Glomerular endothelial cell (primary cell): ENCODE data around the genes CDHR4, HYAL2 and TUSC2.

GRCh38 chr3:49359153-49359407 is 927 bp upstream of the GPX1 start:
- RAMPAGE, long total RNA, result no peak

- RAMPAGE, long total RNA, result no peak
Measured at GRCh38 chr3:49469386-49470104, 522 bp upstream of the DAG1 start.

- RAMPAGE, long total RNA, result no peak
Measured at GRCh38 chr3:49498074-49498286, 27.9 kb downstream of the DAG1 start.

DNA sequence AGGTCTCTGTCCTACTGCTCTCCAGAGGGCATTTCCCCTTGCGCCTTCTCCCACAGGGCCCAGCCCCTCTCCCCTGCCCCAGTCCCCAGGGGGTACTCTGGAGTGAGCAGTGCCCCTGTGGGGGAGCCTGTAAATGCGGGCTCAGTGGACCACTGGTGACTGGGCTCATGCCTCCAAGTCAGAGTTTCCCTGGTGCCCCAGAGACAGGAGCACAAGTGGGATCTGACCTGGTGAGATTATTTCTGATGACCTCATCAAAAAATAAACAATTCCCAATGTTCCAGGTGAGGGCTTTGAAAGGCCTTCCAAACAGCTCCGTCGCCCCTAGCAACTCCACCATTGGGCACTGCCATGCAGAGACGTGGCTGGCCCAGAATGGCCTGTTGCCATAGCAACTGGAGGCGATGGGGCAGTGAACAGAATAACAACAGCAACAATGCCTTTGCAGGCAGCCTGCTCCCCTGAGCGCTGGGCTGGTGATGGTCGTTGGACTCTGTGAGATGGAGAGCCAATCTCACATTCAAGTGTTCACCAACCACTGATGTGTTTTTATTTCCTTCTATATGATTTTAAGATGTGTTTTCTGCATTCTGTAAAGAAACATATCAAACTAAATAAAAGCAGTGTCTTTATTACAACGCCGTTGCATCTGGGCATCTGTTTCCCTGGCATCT is 19.2 kb upstream of the BSN start:
- RAMPAGE, long total RNA, result no peak

DNA sequence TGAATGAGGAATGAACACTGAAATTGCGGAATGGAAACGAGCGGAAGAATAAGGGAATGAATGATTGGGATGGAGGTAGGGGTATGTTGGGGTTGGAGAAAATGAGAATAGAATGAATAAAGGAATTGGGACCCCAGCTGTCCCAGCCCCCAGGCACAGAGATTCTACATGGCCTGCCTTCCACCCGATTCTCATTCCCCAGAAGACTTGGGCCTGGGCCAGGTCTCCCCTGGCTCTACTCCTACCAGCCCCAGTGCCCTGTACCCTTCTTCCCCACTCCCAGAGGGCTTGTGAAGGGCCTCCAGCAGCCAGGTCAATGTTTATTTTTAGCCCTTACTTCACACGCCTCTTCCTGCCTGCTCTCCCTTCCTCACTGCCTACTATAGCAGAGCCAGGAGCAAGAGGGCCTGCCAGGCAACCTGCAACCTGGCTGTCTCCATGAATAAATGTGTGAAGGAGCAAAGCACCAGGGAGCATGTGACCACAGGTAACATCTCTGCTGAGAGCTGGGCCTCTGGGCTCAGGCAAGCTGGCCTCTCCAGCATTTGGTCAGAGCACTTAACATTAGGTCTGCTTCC is 26.5 kb upstream of the APEH start:
- RAMPAGE, long total RNA, result no peak

DNA sequence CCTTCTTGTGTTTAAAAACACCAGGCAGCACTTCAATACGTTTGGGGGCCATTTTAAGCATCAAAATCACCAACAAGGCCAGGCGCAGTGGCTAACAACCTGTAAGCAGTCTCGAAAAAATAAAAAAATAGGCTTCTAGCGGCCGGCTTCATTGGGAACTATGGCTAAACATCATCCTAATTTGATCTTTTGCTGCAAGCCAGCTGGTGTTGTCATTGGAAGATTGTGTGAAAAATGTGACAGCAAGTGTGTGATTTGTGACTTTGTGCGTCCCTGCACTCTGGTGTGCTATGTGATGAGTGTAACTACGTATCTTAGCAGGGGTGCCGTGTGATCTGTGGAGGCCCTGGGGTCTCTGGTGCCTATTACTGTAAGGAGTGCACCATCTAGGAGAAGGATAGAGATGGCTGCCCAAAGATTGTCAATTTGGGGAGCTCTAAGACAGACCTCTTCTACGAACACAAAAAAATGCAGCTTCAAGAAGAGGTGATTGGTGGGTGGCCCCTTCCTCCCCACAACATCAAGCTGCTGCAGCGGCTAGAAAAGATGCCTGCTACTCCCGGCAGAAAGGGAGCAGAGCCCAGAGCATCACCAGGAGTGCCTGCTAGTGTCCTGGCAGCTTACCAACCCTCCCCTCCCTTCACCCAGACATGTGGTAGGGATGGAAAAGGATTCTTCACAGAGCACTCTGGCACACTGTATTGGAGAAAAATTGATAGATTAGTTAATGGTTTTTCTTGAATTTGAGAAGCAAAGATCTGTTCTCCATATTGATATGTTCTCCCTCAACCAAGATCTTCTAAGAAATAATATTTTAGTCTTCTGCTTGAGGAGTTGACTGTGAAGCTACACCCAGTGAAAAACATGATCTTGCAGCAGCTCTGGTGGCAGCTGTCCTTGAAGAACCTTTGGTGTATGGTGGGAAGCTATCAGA is 10.9 kb downstream of the IP6K1 start:
- RAMPAGE, long total RNA, result no peak

DNA sequence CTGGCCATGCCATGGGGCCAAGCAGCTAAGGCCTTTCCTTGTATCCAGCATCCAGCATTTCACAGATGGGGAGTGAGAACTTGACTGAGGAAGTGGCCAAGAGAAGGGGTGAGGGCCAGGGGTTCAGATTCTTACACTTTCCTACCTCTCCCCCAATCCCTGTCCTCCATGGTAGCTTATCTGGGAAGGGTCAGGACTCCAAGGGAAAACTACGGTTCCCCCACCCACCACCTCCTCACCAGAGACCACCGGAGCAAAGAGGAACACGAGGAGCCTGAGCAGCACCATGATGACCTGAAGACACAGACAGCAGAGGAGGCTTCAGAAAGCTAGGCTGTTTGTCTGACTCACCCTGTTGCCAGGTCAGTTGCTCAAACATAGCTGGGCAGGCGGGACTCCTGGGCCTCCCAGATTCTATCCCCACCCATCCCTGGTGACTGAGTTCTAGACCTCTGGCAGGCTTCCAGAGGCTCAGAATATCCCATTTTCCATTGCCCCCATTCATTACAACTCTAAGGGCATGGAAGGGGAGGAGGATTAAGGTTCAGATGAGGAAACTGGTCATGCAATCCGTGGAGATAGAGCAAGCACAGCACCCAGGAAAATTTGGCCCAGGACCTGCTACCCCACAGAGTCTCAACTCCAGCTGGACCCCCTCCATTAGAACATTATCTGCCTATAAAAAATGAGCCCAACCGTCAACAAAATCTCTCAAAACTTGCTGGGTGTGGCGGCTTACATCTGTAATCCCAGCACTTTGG is at the start of gene CDHR4:
TSS of gene CDHR4 (minus strand) at position 349 of the 761 bp plus-strand sequence.
- RAMPAGE, long total RNA, result no peak

DNA sequence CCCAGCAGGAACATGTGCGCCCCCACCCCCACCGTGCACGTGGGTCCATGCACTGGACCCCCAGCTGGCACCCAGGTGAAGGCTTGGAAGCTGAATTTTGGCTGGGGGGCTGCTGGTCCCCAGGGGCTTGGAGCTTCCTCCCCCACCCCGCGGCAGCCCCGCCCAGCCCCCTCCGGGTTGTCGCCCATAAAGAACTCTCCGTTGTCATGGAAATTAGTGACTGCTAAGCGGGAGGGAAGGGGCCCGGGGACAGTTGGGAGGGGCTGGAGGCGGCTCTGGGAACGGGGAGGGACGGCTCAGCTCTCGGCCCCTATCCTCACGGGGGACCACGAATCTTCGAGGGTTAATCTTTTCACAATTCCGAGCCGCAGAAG is 562 bp downstream of the CAMKV start:
- RAMPAGE, long total RNA, result no peak

- RAMPAGE, long total RNA, result no peak
Measured at GRCh38 chr3:50057611-50057875, 31.2 kb upstream of the RBM5 start.

- RAMPAGE, long total RNA, result no peak
Measured at GRCh38 chr3:50165196-50165921, 10.2 kb downstream of the SEMA3F start.

DNA sequence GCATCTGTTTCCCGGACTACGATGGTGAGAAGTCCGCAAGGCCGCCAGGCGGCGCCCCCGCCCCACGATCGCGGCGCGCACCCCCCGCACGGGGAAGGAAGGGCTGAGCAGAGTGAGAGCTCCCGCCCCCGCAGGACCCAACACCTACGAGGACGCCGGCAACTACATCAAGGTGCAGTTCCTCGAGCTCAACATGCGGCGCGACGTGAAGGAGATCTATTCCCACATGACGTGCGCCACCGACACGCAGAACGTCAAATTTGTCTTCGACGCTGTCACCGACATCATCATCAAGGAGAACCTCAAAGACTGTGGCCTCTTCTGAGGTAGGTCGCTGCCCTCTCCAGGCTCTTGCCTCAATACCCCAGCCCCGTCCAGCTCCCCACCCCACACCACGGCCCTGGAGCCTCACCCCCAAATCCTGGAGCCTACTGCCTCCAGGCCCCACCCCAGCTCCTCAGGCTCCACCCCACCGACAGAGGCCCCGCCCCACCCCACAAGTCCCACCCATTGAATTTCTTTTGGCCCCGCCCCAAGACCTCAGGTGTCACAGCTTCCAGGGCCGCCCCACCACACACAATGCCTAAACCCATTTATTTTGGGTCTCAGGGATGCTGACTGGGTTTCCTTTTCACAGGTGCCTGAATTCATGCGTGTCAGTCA is 3.4 kb downstream of the GNAT1 start:
- RAMPAGE, long total RNA, result no peak

- RAMPAGE, long total RNA, result no peak
Measured at GRCh38 chr3:50242106-50242505, 6.1 kb downstream of the GNAI2 start.

- RAMPAGE, long total RNA, result no peak
Measured at GRCh38 chr3:50245265-50245782, 9.3 kb downstream of the GNAI2 start.

GRCh38 chr3:50254561-50255411 is 14.2 kb upstream of the SEMA3B start:
- RAMPAGE, long total RNA, result no peak

GRCh38 chr3:50267271-50267982 is 1.5 kb upstream of the SEMA3B start:
- RAMPAGE, long total RNA, result no peak

DNA sequence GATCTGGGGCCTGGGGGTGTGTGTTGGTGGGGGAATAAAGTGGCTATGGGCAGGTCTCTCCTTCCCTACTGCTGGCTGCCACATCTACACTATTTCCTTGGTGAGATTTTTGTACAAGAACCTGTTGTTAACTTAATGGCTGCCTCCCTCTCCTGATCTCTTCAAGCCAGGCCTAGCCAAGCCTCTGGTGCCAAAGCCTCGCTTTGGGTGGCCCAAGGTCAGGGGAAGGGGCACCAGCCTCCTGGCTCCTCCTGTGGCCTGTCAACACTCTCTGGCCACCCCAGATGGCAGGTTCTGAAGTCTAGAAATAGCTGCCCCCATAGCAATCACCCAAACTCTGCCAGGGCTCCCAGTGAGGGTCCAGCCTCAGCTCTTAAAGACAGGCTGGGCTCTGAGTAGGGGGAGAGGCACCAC is 5.0 kb downstream of the IFRD2 start:
- RAMPAGE, long total RNA, result no peak

DNA sequence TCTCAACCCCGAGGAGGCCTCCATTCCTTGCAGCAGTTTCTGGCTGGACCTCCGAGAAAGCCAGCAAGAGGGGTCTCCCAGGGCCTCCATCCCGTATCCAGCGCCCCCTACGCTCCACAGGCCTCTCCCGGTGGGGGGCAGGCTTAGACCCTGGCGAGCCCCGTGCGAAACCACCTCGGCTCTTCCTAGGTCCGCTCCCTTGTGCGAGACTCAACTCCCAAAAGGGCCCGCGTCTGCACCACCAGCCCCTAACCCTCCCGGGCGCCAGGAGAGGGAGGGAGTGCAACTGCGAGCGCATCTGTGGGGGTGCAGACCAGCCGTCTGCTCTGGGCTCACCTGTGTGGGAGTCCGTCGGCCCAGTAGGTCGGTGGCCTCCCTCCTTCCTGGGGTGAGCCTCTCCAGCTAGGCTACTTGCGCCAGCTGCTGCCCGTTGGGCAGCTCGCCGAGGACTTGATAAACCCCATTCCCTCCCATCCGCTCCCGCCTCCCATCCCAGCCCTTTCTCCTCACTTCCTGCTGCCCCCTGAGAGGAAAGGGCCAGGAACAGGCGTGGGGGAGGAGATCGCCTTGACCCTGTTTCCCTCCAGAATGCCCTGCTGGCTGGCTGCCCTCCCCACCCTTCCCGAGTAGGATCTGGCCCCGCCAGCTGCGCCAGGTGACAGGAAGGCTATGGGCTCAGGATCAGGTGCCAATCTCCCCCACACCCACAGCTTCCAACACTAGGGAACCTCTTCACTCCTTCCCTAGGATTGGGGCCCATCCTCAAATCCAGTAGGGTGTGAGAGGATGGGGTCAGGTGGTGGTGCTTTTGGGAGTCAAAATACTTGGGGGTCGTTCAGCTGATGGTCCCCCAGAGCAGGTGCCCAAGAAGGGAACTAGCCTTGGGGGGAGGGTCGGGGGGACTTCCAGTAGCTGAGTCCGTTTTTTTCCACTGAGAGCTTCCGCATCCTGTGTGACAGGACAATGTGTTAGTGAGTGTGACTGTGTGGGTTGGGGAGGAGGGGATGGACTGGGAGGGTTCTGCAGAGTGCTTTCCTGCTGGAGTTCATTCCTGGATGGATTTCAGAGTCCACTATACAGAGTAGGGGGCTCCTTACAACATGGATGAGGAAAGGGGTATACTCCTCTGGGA is at the start of gene HYAL2:
TSS of gene HYAL2 (minus strand) at position 429 of the 1,132 bp plus-strand sequence.
- RAMPAGE, long total RNA, result start-site peak on the minus strand centred at position 428 of the sequence, 89 bp wide, 2,937 and 4,887 reads in 2 replicates

DNA sequence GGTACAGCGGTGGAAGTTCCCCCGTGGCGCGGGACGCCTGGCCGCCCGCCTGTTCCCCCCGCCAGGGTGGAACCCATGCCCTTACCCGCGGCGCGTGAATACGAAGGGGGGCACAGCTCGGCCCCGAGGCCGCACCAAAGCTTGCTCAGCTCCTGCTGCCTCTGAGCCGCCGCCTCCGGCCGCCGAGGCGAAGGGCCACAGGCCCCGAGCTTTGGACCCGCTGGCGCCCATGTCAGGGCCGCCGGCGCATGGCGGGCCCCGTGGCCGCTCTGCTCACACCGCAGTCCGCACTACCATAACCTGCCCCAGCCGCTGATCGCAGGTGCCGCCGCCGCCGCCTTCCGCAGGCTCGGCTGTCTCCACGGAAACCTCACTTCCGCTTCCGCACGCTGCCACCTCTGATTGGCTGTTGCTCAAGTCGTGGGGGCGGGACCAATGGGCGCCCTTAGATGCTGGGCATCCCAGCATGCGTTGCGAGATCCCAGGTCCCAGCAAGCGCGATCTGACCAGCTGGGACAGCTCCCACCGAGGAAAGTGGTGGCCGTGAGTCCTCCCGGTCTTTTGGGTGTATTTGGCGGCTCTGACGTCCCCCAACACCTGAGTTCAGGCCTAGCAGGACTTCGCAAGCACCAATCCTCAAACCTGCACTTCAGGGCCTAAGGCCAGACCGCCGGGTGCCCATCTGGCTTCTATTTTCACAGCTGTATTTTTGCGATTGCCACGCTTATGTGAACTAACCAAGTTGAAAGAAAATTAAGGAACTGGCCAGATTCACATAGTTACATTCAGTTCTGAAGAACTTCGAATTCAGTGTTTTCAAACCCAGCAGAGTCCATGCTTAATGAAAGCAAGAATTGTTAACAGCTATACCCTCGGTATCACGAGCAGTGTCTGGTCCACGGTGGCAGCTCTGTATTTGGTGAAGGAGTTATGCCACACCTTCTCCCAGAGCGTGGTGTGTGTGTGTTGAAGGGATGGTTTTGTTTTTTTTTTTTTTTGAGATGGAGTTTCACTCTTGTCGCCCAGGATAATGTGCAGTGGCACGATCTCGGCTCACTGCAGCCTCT is at the start of gene TUSC2:
TSS of gene TUSC2 (minus strand) at position 355 of the 1,067 bp plus-strand sequence.
- RAMPAGE, long total RNA, result no peak

DNA sequence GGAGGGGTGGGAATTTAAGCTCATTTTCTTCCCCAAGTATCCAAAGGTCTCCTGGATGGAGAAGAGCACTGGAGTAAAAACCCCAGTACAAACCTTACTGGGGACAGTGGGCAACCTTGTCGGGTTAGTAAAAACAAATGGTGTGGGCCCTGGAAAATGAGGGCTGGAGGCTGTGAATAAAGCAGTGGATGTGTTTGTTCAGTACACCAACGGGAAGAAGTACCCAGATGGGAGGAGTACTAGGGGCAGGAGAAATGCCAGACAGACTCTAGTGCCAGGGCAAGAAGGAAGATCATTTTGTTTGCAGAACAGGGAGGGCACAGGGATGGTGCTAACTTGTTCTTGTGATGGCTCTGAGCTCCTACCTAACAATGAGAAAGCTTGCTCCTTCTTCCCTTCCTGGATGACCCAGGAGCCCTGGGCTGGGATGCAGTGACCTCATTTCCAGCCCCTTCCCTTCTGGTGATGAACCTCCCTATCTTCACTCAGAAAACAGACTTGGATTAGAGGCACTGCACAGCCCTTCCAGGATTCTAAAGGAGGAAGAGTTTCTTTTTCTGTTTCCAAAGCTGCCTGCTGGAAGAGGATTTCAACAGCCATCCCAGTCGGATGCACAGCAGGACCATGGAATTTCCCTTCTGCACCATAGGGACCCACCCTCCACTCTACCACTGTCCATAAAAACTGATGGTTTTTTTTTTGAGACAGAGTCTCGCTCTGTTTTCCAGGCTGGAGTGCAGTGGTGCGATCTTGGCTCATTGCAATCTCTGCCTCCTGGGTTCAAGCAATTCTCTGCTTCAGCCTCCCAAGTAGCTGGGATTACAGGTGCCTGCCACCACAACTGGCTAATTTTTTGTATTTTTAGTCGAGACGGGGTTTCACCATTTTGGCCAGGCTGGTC is 6.1 kb downstream of the RASSF1 start:
- RAMPAGE, long total RNA, result no peak

DNA sequence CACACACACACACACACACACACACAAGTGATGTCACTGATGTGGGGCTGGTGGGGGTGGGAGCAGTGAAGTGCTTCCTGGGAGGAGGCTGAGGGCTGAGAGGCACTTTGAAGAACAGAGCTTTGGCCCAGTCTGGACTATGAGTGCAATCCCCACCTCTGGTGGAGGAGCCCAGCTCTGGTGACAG is 9.6 kb downstream of the CISH start:
- RAMPAGE, long total RNA, result no peak